BE2C (cell line): ENCODE results near the genes SHISAL1 and FAM118A.

GRCh38 chr22:43278256-43278540, 65.0 kb downstream of the SCUBE1 start:
- RRBS = no CpG with 5 or more reads among the region's 5 CpGs

DNA sequence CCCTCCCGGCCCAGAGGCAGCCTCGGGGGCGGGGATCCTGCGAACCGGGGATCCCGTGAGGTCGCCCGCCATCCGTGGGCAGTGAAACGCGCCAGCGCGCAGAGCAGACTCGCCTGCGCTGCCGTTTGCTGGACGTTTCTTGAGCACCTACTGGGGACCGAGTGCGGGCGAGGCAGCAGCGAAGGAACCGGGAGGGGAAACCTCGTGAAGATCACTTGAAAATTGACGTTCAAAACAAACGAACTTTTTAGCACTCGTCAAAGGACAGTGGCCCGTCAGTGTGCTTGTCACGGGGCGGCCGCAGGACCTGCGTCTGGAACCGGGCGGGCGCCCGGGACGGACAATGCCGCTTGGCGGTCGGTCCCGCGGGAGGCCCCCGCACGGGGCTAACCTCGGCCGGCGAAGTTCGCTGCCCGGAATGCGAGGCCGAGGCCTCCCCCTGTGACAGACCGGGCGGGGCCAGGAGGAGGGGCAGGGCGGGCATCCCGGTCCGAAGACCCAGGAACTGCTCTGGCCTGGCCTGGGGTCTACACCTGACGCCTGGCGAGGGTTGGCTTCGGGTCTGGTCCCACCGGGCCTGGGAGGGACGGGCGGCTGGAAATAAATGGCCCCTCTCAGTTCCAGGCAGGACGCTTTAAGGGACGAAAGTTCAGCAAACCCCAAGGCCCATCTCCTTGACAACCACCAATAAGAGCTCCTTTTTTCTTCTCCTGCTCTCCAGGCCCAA, 678 bp upstream of the SCUBE1 start:
- RRBS = 72% methylated on average over 24 of the region's 63 CpGs

GRCh38 chr22:43481916-43482164, 70.0 kb downstream of the MPPED1 start:
- RRBS = no CpG with 5 or more reads among the region's 11 CpGs

GRCh38 chr22:43637285-43637880, 174.7 kb downstream of the EFCAB6 start:
- RRBS = no CpG with 5 or more reads among the region's 17 CpGs

DNA sequence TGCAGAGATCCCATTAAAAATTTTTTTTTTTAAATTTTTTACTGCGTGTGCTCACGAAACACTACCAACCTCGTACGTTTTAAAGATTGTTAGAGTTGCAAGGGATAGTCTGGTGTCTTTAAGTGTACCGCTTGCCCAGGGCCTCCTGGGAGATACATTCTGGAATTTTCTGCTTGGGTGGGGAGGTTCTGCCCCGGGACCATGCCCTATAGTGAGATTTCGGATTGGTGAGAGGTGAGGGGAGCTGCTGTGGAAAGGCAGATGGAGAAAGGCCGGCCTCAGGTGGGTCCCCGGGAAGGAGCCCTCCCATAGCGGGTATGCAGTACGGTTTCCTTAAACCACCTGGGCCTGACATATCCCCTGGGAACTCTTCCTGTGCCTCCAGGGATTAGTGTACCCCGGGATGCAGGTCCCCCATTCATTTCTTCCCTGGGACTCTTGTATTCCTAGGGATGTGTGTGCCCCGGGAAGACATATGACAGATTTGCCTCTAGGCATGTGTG, 897 bp downstream of the PARVB start:
- RRBS = 83% methylated on average over 8 of the region's 13 CpGs

DNA sequence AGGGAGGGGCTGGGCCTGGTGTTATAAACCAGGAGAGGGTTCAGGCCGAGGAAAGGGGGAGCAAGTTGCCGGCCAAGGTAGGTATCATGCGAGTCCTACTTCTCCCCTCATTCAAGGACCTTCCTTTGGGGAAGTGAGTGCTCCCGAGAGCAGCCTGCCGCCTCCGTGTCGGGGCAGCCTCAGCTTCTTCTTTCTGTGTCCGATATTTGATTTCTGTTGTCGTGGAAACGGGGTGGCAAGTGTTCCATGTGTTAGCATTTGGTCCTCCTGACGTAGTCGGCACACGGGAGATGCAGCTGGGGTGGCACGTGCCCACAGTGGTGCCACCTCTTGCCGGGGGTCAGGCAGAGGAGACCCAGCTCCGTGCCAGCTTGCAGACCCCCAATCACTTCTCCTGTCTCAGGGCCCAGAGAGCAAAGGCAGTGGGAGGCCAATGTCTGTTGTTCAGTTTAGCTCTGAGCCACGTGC, 44.3 kb downstream of the PARVB start:
- RRBS = no CpG with 5 or more reads among the region's 17 CpGs

GRCh38 chr22:44086039-44086818, 62.1 kb downstream of the PARVB start:
- RRBS = 100% methylated on average over 1 of the region's 19 CpGs

GRCh38 chr22:44312615-44313173, at the start of gene SHISAL1:
SHISAL1 (minus strand) TSS chr22:44312951.
- RRBS = no CpG with 5 or more reads among the region's 14 CpGs

DNA sequence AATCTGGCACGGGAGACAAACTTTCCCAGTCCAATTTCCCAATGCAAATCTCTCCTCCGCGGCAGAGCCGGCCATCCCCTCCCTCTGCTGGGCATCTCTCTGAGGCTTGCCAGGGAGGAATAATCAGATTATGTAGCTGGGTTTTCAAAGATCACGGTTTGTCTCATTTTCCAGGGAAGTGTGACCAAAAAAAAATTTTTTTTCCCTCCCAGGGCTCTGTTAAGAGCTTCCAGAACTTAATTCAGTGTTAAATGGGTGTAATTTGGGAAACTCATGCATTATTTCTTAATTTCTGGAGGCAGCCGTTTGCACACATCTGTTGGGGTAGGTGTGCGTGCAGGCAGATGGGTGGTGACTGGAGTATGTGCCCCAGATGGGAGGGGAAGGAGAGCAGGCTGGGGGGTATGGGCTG, 13.6 kb upstream of the SHISAL1 start:
- RRBS = no CpG with 5 or more reads among the region's 7 CpGs

DNA sequence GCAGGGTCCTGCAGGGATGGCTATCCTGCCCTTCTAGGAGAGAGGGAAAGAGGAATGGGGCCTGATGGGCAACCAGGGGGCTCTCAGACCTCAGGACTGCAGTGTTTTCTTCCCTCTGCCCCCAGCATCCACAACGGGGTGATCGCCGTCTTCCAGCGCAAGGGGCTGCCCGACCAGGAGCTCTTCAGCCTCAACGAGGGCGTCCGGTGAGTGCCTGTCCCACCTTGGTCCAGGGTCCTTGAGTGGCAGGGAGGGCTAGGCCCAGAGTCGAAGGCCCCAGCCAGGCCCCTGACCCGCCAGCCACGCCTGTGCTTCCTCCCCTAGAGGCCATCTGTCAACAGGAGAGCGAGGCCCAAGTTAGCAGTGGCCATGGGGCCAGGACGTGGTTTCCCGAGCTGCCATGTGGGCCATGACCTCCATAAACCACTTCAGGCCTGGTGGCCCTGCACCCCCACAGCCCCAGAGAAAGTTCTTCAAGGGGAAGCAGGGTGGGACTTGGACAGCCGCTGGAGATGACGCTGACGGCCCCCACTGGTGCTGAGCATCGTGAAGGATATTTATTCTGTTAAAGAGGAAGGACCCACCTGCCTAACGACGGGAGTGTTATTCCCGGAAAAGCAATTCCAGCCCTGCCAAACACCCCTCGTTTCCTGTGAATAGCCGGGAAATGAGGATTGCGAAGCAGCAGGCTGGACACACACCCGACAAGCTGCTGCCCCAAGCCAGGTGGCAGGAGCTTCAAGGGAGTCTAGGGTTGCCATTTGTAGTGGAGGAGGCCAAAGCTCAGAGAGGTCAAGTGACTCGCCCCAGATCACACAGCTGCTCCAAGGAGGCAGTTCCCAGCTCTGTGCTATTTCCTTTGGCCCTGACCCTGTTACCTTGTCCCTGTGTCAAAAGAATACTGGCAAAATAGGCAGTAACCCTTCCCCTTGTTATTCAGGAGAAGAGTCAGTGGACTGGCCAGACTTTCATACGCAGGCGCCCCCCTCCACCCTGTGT, 12.8 kb downstream of the PRR5 start:
- RRBS = 90% methylated on average over 3 of the region's 28 CpGs

- RRBS = no CpG with 5 or more reads among the region's 6 CpGs
Observed at GRCh38 chr22:44736254-44736616, 16.1 kb upstream of the ARHGAP8 start.

- RRBS = no CpG with 5 or more reads among the region's 6 CpGs
Observed at GRCh38 chr22:44755456-44755807, 3.1 kb downstream of the ARHGAP8 start.

DNA sequence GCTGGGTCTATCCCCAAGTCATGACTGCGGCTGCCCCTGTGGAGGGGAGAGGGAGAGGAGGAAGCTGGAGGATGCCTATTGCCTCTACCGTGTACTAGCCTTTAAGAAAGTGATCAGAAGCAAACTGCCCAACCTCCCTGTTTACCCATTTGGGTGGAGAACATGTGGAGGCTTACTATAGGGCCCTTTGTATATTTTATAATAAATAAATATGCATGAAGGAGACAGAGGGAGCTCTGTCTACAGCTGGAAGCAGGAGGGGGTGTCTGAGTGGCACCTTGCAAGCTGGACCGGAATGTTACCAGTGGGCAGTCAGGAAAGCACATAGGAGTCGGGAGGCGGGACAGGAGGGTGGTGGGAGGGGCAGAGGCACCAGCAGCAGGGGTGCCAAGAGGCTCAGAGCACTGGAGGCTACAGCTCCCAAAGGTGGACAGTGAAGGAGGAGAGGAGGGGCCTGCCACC, 79.6 kb downstream of the PHF21B start:
- RRBS = no CpG with 5 or more reads among the region's 5 CpGs

DNA sequence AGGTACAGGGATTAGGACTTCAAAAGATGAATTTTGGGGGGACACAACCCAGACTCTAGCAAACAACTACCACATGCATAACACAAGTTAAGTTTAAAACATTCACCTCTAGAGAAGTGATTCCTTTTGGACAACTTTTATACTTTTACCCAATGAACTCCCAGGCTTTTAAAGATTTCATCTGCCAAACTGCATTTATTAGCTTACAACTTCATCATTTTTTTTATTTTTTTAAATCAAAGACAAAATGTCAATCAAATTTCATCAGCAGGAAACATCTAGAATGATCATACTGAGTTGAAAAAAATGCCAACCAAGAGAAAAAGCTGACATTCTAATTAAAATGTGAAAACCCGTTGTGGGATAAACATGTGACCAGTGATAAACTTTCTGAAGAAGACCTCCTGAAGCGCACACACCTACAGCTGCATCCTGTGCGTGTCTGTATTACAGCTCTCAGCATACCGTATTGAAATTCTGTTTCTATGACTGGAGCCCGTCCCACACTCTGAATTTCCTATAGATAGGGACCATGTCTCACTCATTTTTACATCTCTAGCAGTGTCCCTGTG, 12.4 kb upstream of the NUP50 start:
- RRBS = no CpG with 5 or more reads among the region's 5 CpGs

- RRBS = no CpG with 5 or more reads among the region's 8 CpGs
Observed at GRCh38 chr22:45165167-45165463, 1.4 kb downstream of the NUP50 start.

GRCh38 chr22:45196450-45197257, 32.9 kb downstream of the NUP50 start:
- RRBS = 89% methylated on average over 17 of the region's 47 CpGs

DNA sequence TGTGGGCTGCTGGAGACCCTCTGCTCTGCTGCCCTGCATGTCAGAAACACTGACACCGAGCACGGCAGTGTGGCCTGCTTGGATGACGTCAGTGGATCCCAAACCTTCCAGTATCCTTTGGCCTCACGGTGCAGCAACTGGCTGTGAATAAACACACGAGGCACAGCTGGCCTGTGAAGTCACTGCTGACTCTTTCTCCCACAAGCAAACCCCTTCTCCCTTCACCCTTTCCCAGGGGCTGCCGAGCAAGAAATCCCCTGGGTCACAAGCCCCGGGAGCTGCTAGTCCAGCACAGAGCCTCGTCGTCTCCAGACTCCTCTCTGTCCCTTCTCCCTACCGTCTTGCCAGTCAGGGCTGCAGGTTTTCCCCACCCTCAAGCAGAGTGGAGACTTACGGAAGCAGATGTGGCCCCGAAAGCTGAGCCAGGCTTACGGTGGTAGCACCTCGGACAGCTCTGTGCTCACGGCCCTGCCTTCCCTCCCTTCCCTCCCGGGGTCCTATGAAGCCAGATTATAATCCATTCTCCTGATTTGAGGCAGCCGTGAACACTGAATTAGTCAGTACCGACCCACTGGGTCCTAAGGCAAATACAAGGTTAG, 24.2 kb downstream of the KIAA0930 start:
- RRBS = no CpG with 5 or more reads among the region's 18 CpGs

GRCh38 chr22:45309151-45310225, at the start of gene FAM118A:
FAM118A (plus strand) TSS chr22:45309934.
- RRBS = under 1% methylated on average over 65 of the region's 110 CpGs

DNA sequence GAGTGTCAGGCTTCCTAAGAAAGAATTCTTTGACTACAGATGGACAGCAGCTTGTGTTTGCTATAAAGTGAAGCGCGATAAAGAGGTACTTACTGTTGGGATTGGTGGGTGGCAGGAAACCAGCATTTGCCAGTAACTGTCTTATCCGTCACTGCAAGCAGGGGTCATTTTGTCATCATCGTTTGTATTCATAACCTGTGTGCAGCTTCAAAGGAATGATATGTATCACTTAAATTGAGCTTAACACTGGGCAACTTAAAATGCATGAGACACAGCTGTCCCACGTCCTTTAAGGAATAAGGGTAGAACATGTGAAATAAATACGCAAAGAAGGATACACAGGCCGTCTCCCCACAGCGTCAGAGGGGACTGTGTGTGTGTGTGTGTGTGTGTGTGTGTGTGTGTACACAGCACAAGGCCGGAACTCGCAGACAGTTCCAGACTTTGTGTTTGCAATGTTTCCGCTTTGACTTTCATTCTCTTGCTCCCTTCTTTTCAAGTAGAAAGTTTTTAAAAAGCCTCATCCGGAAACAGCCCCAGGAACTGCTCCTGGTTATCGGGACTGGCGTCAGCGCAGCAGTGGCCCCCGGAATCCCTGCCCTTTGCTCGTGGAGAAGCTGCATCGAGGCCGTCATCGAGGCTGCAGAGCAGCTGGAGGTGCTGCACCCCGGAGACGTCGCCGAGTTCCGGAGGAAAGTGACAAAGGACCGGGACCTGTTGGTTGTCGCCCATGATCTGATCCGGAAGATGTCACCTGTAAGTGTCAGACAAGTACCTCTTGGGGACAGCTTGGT, 13.1 kb downstream of the FAM118A start:
- RRBS = 91% methylated on average over 10 of the region's 28 CpGs

DNA sequence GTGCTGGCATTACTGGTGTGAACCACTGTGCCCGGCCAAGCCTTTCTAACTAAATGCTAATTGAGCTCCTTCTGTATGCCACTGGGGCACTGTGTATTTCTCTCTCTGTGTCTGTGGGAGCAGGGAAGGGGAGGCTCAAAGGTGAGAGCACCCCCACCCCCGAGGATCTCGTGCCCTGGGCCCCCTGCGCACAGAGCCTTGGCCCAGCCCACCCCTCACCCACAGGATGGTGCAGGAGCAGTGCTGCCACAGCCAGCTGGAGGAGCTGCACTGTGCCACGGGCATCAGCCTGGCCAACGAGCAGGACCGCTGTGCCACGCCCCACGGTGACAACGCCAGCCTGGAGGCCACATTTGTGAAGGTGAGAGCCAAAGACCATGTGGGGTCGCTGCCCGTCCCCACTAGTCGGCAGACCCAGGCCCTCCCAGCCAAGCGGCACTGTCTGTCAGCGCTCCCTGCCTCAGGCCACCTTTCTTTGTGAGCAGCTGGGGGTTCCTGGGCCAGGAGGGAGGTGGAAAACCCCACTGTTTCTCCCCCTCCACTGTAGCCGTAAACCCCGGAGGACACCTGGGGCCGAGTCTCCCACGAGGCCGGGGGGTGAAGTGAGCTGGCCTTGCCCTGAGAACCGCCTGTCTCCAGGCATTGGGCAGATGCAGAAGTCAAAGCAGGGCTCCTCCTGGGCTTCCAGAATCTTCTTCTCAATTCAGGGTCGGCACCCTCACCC, 22.8 kb downstream of the FBLN1 start:
- RRBS = no CpG with 5 or more reads among the region's 22 CpGs